HGPS cell (cell line): ENCODE measurements around a stretch of chr13.

DNA sequence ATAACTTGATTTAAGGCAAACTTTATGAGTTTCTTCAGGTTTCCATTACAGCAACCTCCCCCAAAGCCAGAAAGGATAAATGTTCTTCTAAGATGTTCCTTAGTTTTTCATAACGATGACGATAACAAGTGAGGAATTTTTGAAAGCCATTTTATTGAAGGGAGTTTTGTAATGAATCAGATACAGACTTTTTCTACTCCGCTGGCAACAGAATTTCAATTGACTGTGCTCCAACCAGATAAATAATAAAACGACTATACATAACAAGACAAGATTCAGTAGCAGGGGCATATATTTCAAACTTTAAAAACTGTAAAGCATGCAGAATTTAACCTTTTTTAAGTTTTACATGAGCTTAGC, 934 bp downstream of the WBP4 start:
- RRBS = no CpG with 5 or more reads among the region's 4 CpGs

DNA sequence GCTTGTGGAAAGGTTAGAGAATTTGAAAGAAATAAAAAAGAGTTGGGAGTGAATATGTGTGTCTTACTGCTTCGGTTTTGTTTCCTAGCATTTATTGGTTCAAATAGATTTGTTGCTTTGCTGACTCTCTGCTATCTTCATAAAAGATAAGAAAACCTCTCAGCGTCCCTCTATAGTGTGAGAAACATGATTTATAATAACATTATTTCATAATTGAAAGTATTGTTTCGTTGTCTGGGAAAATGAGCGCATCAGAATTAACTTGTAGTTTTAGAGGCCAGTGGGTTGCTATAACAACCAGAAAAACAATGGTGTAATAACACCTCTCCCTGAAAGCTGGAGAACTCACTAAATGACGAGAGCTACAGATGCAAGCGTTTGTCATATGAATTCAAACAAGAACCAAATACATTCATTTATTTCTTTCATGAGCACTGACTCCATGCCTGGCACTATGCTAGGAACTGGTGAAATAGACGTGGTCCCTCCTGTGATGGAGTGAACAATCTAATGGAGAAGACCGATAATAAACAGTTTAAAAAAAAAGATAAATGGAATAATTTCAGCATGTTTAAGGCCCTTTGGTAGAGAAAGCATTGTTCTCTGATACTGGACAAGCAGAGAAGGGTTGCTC, 16.4 kb downstream of the KBTBD7 start:
- RRBS = no CpG with 5 or more reads among the region's 8 CpGs

- RRBS = no CpG with 5 or more reads among the region's 5 CpGs
Measured at GRCh38 chr13:41503273-41503813, 46.0 kb downstream of the RGCC start.

DNA sequence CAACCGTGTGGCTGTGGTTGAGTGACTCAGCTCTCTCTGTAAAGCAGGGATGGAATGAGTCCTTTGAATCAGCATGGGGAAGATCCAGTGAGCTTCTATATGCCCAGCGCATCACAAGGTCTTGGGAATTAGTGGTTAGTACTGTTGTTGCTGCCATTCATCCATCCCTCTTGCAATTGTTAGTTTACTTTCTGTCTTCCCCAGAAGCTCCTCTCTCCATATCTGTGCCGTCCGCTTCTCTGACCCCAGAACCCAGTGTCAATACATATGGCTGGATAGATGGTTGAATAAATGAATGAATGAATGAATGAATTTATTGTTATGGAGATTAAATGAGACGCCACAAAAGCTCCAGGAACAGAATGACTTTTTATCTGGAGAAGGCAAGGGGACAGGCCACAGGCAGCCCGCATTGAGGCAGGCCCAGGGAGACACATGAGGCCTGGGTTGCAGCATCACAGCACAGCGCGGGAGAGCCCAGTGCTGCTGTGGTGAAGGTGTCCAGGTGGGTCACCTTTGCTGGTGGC, 89.2 kb downstream of the RGCC start:
- RRBS = no CpG with 5 or more reads among the region's 8 CpGs

DNA sequence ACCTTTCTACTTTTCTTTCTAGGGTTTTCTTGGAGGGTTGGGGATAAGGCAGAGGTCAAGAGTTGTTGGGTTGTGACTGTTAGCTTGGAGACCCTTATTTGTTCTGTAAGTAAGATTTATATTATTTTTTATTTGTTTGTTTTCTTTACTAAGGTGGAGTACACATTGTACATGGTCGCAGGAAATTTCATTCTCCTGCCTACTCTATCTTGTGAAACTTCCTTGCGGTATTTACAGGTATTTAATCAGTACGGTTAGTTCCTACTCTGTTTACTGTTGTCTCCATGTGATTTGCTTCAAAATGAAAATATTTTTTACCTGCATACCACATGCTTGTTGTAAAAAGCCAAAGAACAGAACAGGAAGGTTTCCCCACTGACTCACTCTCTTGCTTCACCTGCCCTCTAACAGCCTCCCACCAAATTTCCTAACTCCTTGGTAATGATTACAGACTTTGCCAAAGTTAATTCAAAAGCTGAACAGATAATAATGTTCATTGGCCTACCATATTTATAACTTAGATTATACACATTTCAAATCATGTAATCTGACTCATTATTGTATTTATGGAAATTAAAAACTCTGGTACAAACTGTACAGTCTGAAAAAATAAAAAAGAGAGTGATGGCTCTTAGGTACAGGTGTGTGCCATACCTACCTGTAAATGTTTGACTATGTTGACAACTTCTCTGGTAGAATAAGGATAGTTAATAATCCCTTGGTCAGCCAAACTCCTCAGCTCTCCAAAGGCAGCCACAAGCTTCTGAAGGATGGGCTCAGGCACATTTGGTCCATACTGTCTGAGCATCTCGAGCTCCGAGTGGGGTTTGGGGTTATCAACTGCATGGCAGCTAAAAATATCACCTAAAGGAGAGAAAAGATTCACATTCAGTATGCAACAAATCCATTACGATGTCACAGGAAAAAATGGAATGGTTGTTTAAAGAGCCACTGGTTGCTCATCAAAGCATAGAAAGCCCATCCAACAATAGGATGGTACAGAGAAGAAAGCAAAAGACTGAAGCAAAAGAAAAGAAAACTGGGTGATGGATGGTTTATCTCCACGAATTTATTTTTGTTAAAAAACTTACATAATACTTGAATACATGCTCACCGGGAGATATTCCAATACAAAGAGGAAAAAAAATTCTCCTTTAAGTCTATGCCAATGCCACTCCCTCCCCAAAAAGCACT, 239.8 kb downstream of the VWA8 start:
- RRBS = no CpG with 5 or more reads among the region's 8 CpGs

GRCh38 chr13:41974631-41974898, 13.7 kb upstream of the VWA8 start:
- RRBS = no CpG with 5 or more reads among the region's 7 CpGs

- RRBS = 2% methylated on average over 46 of the region's 104 CpGs
Measured at GRCh38 chr13:42039807-42040784, 8.4 kb upstream of the DGKH start.

DNA sequence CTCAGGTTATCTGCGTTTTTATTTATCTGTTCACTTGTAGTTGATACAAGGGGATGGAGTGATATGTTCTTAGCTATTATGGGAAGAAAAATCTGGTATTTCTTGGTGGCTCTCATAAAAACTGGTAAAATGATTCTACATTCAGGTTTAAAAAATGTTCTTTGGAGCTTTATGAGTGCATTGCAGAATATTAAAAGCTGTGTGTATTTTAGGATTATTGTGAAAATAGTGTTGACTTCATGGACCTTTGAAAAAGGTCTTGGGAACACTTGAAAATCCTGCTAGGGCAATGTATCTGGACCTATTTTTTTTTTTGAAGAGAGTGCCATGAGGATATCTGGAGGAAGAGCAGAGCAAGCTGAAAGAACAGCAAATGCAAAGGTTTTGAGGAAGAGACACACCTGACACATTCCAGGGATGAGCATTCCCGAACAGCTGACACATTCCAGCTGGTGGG, 14.5 kb downstream of the DGKH start:
- RRBS = no CpG with 5 or more reads among the region's 2 CpGs

DNA sequence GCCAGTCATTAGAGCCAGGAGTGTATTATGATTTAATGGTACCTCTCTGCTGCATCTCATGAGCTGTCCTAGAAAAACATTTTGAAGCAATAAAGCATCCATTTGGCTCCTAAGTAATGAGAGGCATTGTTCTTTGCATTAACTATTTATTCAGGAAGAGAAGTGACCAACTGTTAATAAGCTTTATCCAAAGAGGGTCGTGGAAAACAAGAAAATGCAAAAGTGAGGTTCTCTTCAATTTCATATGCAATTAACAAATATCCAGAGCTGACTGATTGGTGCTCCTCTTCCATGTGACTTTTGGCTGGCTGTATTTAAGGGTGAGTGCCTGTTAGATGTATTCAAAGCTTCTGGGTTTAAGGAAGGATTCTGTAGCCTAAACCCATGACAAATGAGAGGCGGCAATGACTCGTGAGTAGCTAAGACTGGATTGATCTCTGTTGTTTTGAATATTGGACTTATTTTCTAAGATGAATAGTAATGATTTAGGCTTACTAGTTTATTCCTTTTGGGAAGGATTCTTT, 105.2 kb downstream of the DGKH start:
- RRBS = no CpG with 5 or more reads among the region's 3 CpGs

GRCh38 chr13:42308221-42308699, 36.3 kb downstream of the AKAP11 start:
- RRBS = no CpG with 5 or more reads among the region's 3 CpGs

GRCh38 chr13:42325179-42325650, 53.3 kb downstream of the AKAP11 start:
- RRBS = no CpG with 5 or more reads among the region's 1 CpG

GRCh38 chr13:43268941-43269717, 245.7 kb downstream of the DNAJC15 start:
- RRBS = no CpG with 5 or more reads among the region's 6 CpGs

GRCh38 chr13:43871705-43872389, 7.7 kb downstream of the CCDC122 start:
- RRBS = no CpG with 5 or more reads among the region's 3 CpGs

DNA sequence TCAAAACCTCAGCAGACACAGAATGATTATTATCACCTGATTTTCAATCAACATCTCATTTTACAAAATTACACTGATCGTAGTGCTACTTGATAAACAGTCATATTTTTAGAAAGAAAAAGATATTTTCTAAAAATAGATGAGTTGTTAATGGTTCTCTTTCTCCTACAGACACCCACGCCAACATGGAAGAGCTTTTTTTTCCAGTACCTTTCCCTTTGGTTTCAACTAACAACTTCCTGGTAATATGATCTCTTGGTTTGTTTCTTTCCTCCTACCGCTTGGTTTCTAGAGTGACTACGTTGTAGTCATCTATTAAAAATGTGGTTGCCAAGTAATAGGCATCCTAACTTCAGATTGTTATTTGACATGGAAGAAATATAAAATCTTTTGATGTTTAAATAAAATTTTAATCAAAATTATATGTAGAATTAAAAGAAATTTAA, 92.3 kb downstream of the SMIM2 start:
- RRBS = no CpG with 5 or more reads among the region's 4 CpGs

- RRBS = no CpG with 5 or more reads among the region's 9 CpGs
Measured at GRCh38 chr13:44128424-44128978, 32.6 kb downstream of the SMIM2 start.

GRCh38 chr13:44142190-44142953, 18.7 kb downstream of the SMIM2 start:
- RRBS = no CpG with 5 or more reads among the region's 46 CpGs

DNA sequence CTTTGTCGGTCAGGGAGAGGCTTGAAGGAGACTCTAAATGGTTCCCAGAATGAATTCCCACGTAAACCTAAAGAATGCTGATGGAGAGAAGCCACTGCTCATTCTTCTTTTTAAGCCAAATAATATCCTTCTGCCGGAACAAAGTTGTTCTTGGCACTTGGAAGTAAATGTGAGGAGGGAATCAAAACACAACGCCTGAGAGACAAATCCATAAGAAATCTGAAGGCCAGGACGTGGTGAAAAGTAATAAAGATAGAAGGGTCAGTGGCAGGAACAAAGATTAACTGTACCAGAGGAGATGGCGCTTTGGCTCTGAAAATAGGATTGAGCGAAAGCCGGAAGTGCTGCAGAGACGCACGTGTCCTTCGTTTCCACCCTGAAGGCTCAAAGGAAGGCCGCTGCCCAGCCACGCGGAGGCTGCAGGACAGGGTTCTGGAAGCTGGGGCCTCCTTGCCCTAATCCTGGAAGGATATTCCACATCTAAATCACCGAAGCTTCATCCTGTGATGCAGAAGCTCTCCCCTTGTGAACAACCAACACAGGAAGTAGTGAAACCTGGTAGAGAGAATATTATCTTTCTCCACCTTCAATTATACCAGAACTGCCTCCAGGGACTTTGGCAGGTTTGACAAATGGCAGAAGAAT, 2.1 kb downstream of the SMIM2 start:
- RRBS = no CpG with 5 or more reads among the region's 15 CpGs

DNA sequence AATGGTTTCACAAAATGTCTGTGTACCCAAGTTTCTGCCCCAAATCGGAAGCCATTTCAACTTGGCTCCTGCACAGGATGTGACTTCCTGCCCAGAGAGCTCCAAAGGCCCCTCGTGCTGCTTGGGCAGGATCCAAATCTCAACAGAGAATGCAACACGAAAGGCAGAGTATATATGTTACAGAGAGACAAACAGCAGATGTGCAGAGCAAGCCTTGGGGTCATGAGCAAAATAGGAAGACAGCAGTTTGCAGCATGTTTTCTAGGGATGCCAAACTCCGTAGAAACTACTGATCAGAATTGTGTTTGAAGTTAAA, 95.4 kb upstream of the SERP2 start:
- RRBS = no CpG with 5 or more reads among the region's 4 CpGs

DNA sequence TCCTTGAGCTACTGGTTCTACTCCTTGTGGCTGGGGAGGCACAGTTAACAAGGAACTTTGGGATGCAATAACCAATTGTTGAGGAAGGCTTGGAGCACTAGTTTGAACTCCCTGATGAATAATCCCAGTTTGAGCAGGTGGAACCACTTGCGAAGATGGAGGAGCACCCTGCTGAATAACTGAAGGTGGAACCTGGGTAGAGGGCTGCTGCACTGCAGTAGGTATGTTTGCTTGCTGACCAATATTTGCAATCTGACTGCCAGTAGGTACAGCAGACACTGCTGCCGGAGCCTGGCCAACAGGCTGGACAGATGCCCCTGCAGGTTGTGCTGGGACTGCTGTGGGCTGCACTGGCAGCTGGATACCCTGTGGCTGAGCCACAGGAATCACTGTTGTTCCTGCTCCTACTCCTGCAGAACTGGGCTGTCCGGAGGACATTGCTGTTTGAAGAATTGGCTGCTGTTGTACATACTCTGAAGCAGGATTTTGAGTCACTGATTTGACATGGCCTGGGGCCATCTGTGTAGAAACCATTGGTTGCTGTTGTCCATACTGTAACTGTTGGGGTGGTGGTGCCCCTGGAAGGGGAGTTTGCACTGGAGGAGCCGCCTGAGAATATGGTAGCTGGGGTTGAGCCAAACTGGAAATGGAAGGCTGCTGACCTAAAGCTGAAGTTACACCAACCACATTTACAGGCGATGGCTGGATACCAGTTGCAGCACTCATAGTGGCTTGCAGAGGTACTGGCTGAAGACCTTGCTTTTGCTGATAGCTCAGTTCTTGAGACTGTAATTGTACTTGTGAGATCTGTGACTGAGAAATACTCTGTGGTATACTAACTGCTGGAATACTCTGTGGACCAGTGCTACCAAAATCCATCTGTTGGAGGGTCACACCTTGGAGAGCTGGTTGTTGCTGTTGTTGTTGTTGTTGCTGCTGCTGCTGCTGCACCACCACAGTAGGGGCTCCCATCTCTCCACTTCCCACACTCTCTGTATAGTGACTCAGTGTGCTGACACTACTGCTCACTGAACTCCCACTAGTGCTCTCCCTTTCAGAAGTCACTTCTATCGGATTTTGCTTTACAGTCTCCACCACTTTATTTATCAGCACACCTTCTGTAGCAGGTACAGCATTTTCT, 2.1 kb downstream of the TSC22D1 start:
- RRBS = no CpG with 5 or more reads among the region's 6 CpGs

- RRBS = no CpG with 5 or more reads among the region's 3 CpGs
Measured at GRCh38 chr13:44693104-44693443, 116.9 kb upstream of the TSC22D1 start.